Ureter (tissue), 1 donor: ENCODE measurements around a stretch of chr10.

DNA sequence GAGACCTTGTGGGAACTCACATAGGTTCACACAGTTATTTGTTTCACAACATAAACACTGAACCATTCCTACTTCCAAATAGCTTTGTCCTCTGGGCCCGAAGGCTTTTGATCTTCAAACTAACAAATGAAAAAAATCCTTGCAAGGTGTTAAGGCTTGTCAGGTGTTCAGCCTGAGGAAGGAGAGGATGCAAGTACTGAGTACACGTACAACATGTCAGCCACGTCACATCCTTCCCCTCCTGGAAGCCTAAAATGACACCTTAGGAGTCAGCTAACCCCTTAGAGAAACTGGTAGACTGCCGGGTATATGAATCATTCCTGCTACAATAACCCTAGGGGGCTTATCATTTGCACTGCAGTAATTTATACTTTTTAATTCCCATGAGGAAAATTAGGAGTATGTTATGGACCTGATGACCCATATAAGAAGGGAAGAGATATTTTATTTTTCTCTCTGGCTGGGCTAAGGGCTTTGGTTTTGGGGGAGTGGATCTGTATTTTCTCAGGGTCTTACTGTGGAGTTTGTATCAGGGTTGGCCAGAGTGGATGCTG, 37.2 kb upstream of the IL15RA start:
- PRO-cap = no peak

DNA sequence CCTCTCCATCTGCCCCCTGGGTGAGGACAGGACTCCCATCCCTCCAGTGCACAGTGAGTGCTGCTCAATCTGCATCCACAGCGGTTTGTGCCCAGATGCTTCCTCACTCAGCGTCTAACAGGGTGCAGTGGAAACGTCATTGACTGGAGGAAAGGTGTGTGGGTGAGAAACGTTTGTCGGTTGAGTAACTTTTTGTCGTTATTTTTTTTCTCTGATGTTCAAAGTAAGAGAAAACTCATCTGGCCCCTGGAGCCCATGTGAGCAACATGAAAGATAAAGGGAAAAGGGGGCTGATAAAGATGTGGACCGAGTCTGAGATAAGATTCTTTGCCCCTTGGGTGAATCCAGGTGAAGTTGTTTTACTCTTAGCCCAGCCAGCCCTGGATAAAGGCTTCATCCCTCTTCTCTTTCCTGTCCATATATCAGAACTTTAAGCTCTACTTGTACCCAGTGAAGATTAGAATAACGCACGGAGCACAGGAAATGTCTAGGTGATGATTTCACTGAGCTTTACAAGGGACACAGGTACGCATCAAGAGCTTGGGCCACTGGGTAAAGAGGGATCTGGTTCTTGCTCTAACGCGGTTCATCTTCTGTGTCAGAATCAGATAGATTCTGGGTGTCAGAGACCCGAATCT, 25.0 kb downstream of the IL2RA start:
- PRO-cap = no peak

DNA sequence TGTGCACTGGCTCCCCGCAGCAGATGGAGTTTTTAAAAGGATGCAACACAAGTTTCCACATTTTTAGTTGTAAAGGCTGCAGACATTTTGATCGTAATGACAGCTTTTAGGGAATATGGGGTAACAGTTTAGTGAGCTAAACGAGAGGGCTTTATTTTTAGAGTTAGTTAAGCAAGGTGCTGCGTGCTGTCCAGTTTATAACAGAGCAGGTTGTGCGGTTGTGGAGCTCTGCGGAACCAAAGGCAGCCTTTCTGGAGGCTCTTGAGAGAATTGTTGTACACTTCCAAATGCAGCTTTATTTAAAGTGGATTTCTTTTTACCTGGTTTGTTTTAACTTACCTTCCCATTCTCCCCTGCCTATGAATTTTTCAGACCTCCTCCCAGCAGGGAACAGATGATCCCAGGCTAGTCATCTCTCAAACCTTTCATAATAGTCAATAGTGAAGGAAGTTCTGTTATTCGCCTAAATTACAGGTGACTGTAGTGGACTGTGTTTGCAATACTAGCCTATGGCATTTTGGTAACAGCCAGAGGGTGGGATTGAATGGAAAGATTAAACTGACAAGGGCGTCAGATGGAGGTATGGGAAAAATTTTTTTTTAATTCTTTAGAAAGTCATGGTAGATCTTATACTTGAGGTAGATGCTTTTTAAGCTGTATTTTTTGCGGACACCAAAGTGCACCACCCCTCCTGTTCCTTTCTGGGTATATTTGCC, 1.6 kb downstream of the RBM17 start:
- PRO-cap = no peak

- PRO-cap = no peak
These were observed 29.7 kb upstream of the PFKFB3 start for GRCh38 chr10:6173023-6173525.

GRCh38 chr10:6226144-6226976, 23.6 kb downstream of the PFKFB3 start:
- PRO-cap = no peak

DNA sequence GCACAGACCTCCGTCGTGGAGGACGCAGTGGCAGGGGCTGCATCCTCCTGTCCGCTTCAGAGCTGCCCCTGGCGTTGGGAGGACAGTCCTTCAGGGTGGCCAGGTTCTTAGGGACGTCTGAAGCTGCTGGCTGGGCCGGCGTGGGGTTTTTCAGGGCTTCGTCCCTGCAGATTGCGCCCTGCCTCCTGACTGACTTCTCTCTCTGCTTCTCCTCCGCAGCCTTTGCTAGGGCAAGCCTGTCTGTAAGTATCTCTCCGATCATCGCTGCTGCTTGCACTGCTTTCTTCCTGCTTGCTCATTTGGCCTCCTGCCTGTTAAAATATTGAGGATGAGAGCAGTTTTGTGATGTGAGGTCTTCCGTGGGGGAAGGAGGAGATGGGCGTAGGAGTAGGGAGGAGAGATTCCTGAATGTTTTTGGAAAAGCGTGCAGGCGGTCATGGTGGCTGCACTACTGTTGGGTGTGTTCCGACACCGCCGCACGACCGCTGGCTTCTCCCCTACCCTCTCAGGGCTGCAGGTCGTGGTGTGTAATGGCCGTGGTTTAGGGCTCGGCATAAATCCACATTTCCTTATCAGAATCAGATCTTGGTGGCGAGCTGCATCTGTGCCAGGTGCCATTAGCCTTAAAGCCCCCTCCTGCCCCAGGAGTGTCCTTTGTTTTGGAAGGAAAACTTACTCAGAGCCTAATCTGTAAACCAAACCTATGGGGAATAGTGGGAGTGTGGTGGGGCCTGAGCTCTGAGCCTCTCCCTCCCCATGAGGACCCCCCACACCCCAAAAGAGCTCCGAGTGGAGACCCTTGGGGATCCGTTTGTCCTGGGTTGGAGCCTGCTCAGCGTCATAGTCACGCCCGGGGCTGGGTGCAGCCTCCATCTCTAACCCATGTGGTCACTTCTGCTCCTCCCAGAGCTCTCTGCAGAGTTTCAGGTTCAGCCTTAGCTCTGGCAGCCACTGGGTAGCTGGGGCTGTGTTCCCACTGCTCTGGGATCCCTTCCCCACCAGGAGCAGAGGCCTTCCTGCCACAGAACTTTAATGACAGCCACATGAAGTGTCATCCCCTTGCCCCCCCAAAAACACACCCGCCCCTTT, 25.6 kb downstream of the PFKFB3 start:
- PRO-cap = no peak

DNA sequence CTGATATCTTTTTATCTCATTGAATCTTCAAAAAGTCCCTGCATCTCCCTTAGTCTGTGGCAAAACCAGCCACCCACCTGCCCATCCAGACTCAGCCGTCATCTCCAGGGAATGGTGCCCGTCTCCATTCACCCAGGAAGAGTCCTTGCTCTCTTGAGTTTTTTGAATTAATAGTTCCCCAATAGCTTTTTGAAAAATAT, 48.4 kb downstream of the PFKFB3 start:
- PRO-cap = no peak

- PRO-cap = no peak
These were observed 95.1 kb downstream of the PFKFB3 start for GRCh38 chr10:6297641-6298497.

DNA sequence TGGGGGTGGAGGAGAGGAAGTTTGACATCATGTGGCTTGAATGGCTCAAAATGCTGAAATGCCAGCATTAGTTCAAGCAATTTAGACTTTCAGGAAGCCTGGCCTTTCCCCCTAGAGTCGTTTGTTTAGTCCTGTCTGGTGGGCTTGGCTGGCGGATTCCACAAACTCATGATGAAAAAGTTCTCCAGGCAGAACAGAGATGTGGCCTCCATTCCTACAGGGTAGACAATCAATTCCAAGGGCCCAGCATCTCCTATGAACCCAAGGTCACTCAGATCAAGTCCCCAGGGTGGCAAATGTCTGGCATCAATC, 180.5 kb downstream of the PRKCQ start:
- PRO-cap = no peak

DNA sequence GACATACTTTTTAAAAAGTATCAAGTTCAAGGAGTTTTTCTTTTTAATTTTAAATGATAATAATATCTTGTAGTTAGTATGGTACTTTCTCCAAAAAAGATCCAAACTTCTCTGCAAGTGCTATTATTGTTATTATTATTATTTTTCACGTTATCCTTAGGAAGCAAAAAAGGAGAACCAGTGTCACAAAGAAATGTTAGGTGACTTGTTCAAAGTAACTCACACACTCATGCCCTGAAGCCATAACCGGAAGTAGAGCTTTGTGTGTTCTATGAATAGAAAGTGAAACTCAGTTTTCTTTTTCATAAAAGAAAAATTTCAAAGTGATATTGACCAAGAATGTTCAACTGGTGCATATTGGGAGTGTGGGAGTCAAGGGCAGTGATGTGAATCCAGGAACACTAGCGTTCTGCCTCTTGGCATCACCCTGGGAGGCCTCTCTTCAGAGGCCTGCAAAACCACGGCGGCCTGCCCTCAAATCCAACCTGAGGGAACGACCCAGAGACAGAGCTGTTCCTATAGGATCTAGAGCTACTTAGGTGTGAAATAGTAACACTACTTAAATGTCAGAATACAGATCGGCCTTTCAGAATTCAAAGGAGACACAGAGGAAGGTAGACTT, 106.1 kb downstream of the PRKCQ start:
- PRO-cap = no peak

GRCh38 chr10:6498554-6499269, 81.4 kb downstream of the PRKCQ start:
- PRO-cap = no peak

DNA sequence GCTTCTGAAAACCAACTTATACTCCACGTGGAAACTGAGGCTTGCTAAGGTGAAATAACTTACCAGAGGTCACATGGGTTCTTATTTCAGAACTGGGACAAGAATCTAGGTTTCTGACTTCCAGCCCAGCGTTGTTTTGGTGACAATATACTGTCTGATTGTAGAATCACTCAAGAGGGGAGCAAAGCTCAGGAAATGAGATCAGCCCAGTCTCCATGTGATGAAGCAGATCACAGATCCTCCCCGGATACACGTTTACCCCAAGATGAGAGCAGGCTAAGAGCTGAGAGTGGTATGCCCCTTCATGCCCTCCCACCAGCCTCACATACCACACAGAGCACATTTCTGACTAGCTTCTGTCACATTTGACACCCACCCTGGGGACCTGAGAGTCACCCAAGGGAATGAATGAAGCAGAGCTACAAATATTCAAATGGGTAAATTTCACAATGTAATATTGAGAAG, 27.1 kb upstream of the PRKCQ start:
- PRO-cap = no peak

GRCh38 chr10:6987576-6988198, 407.6 kb upstream of the PRKCQ start:
- PRO-cap = no peak

- PRO-cap = no peak
These were observed 136.1 kb downstream of the SFMBT2 start for GRCh38 chr10:7274695-7275212.

DNA sequence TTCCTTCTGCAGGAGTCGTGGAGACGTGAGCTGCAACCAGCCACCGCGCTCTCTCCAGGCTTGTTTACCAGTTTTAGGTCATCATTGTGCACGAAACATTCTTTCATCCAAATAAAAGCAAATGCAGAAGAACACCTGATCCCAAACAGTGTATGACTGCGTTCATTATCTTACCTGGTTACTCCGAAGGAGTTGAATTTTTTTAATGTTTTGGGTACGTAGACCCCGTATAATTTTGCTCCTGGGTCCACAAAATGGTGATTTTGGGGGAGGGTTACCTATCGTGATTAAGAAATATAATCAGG, 2.4 kb upstream of the SFMBT2 start:
- PRO-cap = no peak

GRCh38 chr10:7561003-7561871, 105.5 kb downstream of the ITIH5 start:
- PRO-cap = no peak

- PRO-cap = no peak
These were observed 9.1 kb downstream of the KIN start for GRCh38 chr10:7778727-7779130.

- PRO-cap = no peak
These were observed 17.7 kb downstream of the GATA3 start for GRCh38 chr10:8072225-8072575.

- PRO-cap = no peak
These were observed 1041.8 kb downstream of the GATA3 start for GRCh38 chr10:9096265-9096782.

- PRO-cap = no peak
These were observed 1407.7 kb downstream of the GATA3 start for GRCh38 chr10:9462246-9462495.